ENCODE measurements around the genes UGT1A3 and UGT1A1.

DNA sequence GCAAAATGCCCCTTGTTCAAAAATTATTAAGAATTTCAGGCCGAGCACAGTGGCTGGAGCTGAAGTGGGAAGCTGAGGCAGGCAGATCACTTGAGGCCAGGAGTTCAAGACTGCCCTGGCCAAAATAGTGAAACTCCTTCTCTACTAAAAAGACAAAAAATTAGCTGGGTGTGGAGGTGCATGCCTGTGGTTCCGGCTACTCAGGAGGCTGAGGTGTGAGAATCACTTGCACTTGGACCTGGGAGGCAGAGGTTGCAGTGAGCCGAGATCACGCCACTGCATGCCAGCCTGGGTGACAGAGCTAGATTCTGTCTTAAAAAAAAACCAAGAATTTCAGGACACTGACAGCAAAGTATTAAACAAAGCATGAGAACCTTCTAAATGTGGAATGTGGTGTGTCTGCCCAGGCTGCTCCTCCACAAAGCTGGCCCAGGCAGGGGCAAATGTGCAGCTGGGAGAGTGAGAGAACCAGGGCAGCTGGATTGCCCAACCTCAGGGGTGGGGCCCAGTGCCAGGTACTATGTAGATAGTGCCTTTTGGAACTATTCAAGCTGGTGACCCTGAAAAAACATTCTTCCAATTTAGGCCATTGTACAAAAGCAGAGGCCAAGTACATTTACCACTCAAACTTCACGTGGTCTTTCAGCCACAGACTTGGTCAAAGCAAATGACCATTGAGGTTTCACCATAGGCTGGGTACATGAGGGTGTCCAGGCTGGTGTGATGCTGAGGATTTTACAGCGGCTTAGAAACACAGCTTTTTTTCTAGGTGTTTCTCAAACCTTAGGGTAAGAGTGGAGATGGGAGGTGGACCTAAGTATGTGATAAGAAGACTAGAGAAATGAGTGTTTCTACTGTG is 6.7 kb upstream of the UGT1A5 start:
- PRO-cap = no peak

DNA sequence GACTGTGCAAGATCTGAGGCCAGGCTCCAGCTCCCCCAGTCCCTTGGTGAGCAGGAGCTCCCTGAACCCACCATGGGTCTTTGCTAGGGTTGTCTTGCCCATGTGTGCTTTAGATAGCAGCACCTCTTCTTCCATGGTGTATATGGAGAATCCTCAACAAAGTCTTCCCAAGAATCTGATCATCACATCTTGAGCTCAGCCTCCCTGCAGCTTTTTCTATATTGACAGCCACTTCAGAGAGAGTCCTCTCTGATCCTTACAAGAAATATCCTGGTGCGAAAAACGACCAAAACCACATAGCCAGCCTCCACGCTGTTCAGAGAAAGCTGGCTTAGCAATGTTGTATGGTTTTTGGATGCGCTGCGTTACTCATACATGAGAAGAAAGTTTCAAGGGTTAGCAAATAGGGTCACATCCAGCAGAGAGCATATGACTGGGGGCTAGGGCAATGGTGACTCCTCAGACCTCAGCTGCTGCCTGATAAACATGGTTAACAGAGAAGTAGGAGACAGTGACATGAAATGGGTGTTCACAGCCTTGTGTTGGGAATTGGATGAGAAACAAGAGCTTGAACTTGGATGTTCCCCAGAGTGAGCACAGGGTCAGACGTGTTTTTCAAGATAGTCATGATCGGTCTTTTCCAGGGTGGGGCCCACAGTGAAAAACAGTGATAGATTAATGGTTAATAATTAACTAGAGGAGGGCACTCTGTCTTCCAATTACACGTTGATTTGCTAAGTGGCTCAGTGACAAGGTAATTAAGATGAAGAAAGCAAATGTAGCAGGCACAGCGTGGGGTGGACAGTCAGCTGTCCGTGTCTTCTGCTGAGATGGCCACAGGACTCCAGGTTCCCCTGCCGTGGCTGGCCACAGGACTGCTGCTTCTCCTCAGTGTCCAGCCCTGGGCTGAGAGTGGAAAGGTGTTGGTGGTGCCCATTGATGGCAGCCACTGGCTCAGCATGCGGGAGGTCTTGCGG is at the start of gene UGT1A3:
Gene UGT1A3, plus strand, starts transcription at position 746 of the 977 bp plus-strand sequence.
- PRO-cap = no peak

GRCh38 chr2:233759981-233760669 is at the start of gene UGT1A1:
TSS of gene UGT1A1 (plus strand) at chr2:233760270.
- PRO-cap = no peak

GRCh38 chr2:233761288-233761786 is 1.3 kb downstream of the UGT1A1 start:
- PRO-cap = no peak

GRCh38 chr2:234203102-234203444 is 152.6 kb downstream of the SPP2 start:
- PRO-cap = no peak

- PRO-cap = no peak
These were observed 189.3 kb downstream of the ARL4C start for GRCh38 chr2:234307639-234307984.

- PRO-cap = no peak
These were observed 133.8 kb downstream of the ARL4C start for GRCh38 chr2:234362875-234363693.

DNA sequence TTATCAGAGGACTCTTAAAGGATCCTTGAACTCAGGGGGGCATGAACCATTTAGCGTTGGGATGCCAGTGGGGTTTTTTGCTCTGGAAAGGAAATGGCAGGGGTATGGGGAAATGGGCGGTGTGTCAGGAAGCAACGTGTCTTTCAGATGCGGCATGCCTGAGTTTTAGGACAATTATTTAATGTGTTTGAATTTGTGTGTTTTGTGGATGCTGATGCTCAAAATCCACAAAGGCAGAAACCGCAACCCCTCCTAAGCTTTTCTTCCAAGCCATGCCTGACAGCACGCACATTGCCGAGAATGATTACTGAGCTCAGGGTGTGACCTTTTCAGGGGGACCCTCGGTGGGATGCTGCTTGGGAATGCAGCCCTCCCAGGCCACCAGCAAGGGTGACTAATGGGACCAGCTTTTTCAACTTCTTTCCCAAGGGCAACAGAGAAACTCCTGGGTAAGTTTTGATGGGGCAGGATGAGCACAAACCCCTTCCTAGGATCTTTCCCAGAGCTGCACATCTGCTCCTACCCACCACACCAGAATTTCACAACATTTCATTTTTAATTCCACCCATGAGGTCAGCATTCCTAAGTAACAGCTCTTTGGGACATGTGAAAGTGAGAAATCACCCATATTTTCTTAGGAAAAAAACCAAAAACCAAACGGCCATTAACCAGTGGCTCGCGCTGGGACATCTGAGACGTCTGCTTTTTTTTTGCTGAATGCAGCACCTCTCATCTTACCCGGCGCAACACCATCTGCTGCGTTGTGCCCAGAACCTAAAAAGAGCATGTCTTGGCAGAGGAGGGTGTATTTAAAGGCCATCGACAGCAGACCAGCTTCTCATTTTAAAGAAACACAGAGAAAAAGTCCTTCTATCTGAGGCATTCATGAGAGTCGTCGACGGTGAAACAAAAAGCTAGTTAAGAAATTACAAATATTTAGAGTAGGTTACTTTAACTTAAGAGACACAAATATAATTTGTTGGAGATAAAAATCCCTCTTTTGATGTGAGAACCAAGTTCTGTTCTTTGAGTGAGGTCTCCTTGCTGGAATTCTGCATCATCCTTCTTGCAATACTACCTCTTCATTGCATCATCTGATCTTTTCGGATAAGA is 119.0 kb downstream of the ARL4C start:
- PRO-cap = no peak

- PRO-cap = no peak
These were observed 74.0 kb downstream of the ARL4C start for GRCh38 chr2:234422892-234423260.

GRCh38 chr2:234489823-234491308 is 6.5 kb downstream of the ARL4C start:
- PRO-cap = no peak

DNA sequence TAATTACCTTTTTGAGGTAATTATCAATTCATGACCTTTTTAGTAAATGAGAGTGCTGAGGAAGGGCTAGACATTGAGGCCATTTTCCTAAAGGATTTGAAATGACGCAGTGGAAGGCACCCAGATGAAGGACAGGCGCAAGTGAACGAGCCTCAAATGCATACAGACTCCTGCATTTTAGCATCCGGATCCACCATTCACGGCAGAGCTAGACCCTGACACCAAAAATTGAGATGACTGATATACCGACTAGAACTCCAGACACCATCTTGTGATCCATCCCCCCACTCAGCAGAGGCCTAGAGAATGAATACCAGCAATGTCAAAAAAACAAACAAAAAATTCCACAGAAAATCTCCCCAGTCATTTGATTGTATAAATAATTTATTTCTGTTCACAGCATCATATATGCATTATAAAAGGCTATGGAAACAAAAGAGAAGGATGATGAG is 4.2 kb downstream of the ARL4C start:
- PRO-cap = no peak

- PRO-cap = no peak
These were observed 54.0 kb downstream of the SH3BP4 start for GRCh38 chr2:235005494-235006471.

DNA sequence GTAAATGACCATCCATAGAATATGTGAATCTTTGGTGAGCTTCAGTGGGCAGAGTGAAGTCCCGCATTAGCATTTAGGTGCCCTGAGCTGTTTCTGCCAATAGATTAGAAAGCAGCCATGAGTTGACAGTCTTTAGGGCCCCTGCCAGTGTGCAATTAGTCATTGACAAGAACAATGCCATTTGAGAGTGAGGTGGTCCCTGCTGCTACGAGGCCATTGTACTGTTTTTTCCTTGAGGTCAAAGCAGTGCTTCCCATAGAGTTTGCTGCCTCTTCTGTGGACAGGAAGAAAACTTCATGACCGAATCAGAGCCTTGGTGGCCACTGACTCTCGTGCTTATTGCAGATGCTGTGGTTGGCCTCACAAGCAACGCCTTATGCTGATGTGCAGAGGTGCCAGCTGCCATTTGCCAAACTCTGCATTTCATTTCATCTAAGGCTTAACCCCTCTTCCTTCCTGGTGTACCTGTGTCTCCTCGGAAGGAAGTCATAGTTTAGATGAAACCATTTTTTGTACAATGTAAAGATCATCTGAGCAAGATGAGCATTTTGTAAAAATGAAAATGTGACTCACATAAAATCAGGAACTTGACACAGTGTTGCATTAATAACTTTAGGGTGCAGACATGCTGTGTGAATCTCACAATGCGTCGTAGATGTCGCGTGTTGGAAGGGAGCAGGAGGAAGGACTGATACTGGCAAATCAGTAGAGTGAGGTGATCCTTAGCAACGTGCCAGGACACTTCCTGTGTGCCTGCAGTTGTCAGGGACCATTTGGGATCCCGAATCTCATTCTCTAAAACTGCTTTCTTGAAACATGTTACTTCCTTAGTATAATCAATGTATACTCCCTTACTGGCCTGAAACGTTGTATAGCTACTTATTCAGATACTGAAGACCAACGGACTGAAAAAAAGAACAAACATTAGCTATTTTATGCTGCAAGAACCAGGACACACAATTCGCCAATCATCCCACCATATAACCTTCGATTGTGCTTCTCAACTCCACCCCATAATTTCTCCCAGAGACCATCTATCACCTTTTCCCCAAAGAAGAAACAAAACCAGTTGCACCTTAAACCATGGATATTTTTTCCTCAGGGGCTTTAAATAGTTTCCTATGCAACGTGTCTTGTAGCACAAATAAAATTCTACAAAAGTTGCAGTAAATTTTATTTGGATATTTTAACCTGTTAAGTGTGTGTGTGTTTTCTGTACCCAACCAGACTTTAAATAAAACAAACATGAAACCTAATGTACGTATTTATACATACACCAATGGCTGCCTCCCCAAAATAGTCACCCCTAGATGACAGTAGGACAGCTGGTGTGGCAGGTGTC is 103.1 kb downstream of the SH3BP4 start:
- PRO-cap = no peak

DNA sequence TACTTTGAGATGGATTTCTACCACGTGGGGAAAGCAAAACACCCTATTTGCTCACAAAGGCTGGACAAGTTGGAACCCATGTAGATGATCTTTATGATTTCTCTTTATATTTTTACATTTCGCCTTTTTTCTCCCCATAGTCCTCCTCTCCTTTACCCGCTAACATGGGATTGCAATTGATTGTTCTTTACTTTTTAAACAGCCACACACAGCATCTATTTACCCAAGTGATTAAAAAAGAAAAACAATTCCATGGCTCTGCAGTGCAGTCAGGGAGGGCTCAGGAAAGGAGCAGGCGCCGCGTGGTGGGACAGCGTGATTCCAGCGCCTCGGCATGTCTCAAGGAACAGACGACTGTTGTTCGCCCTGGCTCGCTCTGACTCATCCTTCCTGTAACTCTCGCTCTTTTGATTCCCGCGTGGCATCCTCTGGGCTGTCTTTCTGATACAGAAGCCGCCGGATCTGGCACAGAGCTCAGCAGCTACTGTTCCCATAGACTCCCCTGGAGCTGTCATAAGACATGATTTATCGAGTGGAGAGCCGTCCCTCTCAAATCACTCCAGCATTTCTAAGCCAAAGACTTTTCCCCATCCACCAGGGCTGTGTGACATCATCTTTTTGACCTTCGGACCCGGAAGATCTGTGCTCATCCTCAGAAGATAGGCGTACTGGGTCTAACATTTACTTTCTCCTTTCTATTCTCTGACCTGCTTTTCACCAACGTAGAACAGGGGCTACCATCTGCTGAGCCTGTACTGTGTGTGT is 230.3 kb upstream of the AGAP1 start:
- PRO-cap = no peak

- PRO-cap = no peak
These were observed 109.3 kb upstream of the AGAP1 start for GRCh38 chr2:235384280-235385266.

- PRO-cap = no peak
These were observed 99.0 kb downstream of the AGAP1 start for GRCh38 chr2:235592665-235593362.

- PRO-cap = no peak
These were observed 150.1 kb downstream of the AGAP1 start for GRCh38 chr2:235643708-235644512.

DNA sequence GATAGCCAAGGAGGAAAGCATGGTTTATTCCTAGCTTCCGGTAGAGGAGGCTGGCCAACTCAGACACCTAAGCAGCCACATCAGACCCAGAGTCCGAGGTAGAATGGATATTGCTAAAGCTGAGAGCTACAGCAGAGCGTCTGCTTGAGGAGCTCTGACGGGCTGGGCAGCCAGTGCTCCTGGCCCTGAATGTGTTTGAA is 196.5 kb downstream of the AGAP1 start:
- PRO-cap = no peak

- PRO-cap = no peak
These were observed 293.7 kb downstream of the AGAP1 start for GRCh38 chr2:235787517-235788017.

GRCh38 chr2:235914348-235915323 is 253.6 kb downstream of the GBX2 start:
- PRO-cap = no peak